Urinary bladder (tissue), 3 donors: ENCODE data around the genes FRYL and USP46.

GRCh38 chr4:48643437-48643873 lies 136.6 kb downstream of the FRYL start:
- PRO-cap: no peak
- RAMPAGE, long total RNA: no peak

DNA sequence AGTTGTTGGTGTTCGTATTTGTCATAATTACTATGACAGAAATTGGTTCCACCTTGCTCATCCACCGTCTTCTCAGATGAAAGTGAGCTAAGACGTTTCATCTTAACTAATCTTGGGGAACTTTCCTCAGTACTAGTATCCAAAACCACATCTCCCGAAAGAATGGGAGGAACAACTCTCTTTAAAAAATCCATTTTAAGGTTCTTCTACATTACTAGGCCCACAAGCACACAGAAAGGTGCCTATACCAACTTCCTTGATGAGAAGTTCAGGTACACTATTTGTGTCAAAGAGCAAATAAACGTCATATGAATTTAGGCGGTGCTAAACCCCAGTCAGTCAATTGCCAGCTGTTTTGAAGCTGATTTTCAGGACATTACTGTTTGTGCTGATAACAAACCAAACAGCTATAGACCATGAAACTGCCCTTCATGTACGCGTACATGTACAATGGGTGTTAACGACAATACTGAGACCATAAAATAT lies 99.1 kb downstream of the FRYL start:
- PRO-cap: no peak
- RAMPAGE, long total RNA: no peak

DNA sequence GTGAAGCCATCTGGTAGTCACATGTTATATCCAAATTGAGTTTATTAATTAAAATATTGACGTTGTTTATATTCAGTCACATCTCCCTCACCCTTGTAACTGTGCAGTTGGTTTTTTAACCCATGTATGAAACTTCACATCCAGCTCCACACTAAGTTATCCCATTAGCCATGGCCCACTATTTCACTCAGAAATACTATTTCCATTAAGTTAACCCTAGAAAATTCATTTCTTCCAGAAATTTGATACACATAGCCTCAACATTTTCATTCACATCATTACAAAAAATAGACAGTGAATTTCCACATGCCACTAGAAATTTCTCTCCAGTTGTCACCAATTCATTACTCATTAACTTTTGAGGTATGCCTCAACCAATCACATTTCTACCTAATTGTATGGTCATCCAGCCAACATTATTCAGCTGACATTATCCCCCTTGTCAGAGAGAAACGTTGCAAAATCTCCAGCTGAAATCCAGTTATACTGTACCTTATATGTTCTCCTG lies 24.9 kb downstream of the FRYL start:
- PRO-cap: no peak
- RAMPAGE, long total RNA: no peak

- PRO-cap: bidirectional peak, plus-strand start at chr4:48780572, minus-strand start at chr4:48780312
- RAMPAGE, long total RNA: no peak
Measured at GRCh38 chr4:48779978-48780439, at the start of gene FRYL. Gene FRYL, minus strand, starts transcription at chr4:48780279.

DNA sequence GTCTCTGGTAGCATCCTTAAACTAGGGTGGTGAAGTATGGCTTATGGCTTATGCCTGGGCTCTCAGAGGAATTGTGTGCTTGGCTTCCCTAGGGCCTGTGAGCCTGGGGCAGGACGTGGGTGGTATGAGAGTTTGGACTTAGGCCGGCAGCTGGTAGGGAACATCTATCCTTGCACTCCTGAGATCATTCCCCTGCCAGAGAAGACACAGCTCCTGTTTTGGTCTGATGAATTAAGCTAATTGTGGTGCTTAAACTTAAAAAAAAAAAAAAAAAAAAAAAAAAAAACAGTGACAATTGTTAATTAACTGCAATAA lies 52.3 kb downstream of the DCUN1D4 start:
- PRO-cap: no peak
- RAMPAGE, long total RNA: no peak

DNA sequence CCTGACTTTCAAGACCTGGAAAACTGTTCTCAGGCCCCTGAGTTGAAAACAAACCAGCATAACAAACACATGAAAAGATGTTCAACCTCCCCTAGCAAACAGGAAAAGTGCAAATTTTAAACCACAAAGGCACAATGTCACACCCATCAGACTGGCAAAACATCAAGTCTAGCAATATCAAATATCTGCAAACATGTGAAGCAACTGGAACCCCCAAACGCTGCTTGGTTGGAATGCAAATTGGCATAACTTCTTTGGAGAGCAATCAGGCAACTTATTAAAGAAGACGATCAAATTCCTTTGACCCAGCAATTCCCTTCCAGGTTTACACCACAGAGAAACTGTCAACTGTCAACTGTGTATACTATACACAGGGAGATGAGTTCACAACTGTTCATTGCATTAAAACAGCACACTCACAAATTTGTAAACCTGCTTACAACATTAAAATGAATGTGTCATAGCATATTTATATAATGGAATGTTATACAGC lies 7.0 kb downstream of the USP46 start:
- PRO-cap: no peak
- RAMPAGE, long total RNA: no peak

DNA sequence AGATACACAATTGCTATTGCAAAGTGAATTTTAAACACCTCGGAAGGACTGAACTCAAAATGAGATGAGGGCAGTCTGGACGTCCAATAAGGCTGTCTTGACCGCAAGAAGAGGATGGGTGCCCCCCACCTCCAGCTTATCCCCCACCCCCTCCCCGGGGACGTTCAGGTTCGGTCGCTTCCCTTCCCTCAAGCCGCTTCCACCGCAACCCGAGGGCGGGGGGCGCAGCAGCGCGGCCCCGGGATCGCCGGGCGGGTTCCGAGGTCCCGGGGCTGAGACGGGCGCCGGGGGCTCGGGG lies 515 bp downstream of the USP46 start:
- PRO-cap: no peak
- RAMPAGE, long total RNA: no peak

- PRO-cap: bidirectional peak, plus-strand start at chr4:52659439, minus-strand start at chr4:52659275
- RAMPAGE, long total RNA: no peak
Measured at GRCh38 chr4:52658935-52659741, at the start of gene USP46. Gene USP46, minus strand, starts transcription at chr4:52659301.

- PRO-cap: bidirectional peak, plus-strand start at chr4:52722568, minus-strand start at chr4:52722377
- RAMPAGE, long total RNA: no peak
Measured at GRCh38 chr4:52721688-52723036, 29.1 kb downstream of the ERVMER34-1 start.

DNA sequence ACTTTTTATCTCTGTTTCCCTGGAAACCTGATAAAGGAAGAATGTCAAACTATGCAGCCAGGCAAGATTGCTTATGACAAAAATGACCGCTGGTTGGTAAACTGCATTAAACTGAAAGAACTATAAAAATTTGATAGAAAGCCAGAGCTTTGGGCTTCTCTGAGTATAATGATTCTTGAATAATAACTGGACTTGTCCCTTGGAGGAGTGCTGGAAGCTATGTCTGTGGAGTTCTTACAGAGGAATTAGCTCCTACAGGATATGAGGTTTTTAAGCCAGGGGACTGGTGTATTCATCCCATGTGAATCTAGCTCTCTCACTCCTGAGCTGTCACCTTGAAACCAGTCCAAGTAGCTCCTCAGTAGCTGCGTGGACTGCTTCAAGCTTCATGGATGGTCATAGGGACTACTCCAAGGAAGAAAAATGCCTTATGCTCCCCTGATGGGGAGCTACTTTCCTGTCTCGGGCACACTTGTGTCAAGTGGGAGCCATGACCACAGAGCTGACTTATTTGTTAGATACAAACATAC lies 52.1 kb downstream of the RASL11B start:
- PRO-cap: no peak
- RAMPAGE, long total RNA: no peak

GRCh38 chr4:52945514-52945801 lies 83.3 kb downstream of the RASL11B start:
- PRO-cap: no peak
- RAMPAGE, long total RNA: no peak

DNA sequence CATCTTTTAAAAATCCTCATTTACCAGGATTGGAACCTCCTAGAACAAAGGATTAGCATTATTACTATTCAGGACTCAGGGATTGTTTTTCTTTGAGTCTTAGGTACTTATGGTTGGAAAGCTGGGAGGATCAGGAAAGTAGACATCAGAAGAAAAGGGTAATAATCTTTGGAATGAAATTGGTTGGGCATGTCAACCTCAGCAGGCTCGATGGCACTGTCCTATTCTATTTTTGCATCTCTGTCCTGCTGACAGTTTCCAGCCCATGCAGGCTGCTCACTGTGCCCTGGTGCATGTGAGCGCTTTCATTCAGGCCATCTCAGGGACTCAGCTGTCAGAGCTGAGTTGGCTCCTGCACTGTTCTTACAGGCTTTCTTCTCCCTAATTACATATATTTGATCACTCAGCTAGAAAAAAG lies 84.6 kb downstream of the RASL11B start:
- PRO-cap: no peak
- RAMPAGE, long total RNA: no peak

DNA sequence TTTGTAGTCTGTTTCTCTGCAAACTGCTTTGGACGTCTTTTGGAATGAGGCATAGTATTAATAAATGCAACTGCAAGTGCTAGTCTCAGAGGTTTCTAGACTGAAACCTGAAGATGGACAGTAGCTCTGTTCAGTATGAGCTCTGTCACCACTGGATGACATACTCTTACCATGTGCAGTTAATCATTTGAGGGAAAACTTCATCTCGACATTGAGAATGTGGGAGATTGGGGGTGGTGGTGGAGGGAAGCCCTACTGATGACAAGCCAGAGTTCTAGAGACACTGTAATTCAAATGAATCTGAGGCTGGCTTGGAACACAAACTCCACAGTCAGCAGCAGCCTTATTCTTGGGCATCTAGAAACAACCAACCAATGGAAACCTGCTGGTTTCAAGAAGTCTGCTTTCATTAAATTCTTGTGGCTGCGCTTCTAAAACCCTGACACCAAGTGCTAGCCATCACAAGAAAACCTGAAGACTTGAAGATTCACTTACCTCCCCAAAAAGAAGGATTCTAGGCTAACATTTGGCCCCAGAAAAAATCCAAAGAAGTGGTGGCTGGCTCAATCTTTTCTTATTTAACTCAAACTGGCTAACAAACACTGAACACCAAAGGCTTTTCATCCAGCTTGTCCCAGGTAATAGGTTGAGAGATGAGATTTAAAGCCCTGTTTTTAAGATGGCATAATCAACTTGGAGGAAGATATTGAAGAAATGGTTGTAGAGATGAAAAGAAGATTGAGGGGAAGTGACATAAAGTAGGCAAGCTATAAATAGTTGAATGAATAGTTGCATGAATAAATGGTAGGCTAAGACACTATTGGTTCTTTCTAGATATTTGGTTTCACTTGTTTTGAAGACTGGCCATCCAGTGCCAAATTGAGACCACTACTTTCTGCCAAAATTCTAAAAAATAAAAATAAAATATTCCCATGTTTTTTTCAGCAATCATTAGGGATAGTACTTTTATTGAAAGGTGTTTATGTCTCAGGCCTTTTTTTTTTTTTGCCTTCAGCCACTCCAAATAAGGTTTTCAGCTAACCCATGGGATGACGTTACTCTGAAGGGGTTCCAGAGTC lies 161.9 kb downstream of the RASL11B start:
- PRO-cap: no peak
- RAMPAGE, long total RNA: no peak

DNA sequence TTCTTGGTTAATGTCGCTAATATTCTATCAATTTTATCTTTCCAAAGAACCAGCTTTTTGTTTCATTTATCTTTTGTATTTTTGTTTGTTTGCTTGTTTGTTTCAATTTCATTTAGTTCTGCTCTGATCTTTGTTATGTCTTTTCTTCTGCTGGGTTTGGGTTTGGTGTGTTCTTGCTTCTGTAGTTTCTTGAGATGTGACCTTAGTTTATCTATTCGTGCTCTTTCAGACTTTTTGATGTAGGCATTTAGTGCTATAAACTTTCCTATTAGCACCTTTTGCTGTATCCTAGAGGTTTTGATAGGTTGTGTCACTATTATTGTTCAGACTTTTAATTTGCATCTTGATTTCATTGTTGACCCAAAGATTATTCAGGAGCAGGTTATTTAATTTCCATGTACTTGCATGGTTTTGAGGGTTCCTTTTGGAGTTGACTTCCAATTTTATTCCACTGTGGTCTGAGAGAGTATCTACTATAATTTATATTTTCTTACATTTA lies 104.7 kb downstream of the SCFD2 start:
- PRO-cap: no peak
- RAMPAGE, long total RNA: no peak

GRCh38 chr4:53590952-53591270 lies 375 bp downstream of the LNX1 start:
- PRO-cap: no peak
- RAMPAGE, long total RNA: no peak

DNA sequence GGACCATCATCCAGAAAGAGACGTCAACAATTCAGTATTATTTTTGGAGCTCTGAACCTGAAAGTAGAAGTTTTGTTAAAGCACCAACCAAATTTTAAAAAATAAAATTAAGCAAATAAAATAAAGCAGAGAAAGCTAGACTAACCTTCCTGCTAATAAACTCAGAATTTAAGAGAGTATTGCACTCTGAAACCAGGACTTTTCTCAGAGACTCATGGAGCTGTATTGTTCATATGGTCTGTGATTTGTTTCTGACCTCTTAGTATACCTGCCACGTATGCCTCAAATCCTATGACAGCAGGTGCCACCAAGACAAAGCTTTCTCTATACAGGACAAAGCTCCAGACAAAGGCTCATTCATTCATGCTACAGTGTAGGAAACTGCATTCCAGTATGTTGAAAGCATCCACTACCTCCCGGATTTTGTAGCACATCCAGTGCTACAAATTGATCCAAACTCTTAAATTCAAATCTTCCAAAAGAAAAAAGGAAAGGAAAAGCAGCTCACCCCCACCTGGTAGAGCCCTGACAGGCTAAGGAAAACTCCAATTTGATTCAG lies 178.4 kb downstream of the CHIC2 start:
- PRO-cap: no peak
- RAMPAGE, long total RNA: no peak

GRCh38 chr4:54022837-54023359 lies 41.5 kb downstream of the CHIC2 start:
- PRO-cap: no peak
- RAMPAGE, long total RNA: no peak

DNA sequence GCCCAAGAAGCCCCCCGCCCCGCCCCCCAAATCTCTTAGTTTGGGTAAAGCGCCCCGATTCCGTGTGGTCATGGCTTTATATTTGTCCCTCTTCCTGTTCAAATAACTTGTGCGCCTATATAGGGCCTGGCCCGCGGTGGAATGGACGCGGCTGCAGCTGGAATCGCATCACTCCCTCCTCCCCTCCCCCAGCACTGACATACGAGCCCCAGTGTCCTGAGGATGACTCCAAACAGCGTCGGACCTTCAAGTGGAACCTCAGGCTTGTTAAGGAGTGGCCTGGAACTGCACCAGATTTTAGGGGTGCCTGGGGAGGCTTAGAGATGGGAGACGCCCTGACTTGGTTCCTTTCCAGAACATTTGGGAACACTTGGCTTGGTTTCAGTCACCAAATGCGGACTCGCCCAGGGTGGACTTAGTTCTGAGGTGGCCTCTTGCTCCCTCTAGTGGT lies 11.5 kb upstream of the PDGFRA start:
- PRO-cap: no peak
- RAMPAGE, long total RNA: no peak

DNA sequence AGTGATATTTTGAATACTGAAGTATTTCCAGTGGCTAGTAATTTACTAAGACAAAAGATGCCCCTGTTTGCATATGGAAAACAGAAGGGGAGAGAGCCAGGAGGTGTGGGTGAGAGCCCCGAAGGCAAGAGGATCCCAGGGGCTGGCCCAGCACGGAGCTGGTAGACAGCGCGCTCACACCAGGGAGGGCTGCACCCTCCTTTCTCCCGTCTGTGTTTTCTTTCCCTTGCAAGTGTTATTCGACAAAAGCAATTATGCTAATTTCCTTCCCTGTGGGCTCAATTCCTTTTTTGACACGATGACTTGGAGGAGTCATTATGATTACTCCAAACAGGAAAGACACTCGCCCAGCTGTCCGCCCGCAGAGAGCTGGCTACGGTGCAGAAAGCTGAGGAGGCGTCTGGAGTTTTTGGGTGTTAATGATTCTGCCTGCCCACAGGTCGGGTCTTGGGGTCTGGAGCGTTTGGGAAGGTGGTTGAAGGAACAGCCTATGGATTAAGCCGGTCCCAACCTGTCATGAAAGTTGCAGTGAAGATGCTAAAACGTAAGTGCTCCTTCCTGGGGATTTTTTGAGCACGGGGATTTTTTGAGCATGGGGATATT lies 48.0 kb downstream of the PDGFRA start:
- PRO-cap: no peak
- RAMPAGE, long total RNA: no peak

GRCh38 chr4:55175620-55176883 lies 50.7 kb upstream of the KDR start:
- PRO-cap: no peak
- RAMPAGE, long total RNA: no peak